Bronchus fibroblast of lung (primary cell): ENCODE results near the genes ATAD3C and GABRD.

GRCh38 chr1:1387681-1388610 is 11.2 kb downstream of the CCNL2 start:
- RAMPAGE, long total RNA = no peak

DNA sequence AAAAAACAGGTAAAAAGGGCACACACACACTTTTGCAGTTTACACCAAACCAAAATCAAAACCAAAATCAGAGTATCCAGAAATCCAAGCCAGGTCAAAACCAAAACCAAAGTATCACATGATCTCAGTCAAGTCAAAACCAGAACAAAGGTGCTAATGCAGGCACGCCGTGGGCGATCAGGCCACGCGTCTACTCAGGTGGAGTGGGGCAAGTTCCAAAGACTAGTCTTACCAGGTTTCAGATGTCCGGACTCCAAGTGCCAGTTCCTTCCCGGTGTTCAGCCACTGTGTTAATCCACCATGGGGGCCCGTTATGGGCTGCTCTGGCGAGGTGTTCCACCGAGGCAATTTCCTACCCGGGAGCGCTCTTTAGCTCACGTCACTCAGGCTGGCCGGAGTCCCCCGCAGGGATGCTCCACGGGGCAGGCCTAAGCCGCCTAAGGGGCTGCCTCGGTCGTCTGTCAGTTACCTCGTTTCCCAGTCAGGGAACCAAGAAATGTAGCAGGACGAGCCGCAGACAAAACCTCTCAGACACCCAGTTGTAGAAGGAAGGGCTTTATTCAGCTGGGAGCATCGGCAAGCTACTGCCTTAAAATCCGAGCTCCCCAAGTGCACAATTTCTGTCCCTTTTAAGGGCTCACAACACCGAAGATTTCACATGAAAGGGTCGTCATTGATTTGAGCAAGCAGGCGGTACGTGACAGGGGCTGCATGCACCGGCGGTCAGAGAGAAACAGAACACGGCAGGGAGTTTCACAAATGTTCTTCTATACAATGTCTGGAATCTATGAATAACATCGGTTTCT is 3.0 kb downstream of the ANKRD65 start:
- RAMPAGE, long total RNA = no peak

DNA sequence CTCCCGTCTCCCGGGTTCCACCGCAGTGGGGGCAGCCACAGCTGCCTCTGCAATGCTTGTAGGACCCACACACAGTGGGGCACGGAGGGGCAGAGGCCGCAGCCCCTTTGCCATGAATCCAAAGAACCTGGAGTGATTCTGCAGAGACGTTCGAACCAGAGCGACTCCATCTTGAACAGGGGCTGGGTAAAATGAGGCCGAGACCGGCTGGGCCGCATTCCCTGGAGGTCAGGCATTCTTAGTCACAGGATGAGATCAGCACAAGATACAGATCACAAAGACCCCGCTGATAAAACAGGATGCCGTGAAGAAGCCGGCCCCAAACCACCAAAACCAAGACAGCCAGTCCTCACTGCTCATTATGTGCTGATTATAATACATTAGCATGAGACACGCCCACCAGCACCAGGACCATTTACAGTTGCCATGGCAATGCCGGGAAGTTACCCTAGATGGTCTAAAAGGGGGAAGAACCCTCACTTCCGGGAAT is 1.6 kb upstream of the ANKRD65 start:
- RAMPAGE, long total RNA = no peak

- RAMPAGE, long total RNA = no peak
These were observed 1.1 kb upstream of the VWA1 start for GRCh38 chr1:1434221-1434912.

DNA sequence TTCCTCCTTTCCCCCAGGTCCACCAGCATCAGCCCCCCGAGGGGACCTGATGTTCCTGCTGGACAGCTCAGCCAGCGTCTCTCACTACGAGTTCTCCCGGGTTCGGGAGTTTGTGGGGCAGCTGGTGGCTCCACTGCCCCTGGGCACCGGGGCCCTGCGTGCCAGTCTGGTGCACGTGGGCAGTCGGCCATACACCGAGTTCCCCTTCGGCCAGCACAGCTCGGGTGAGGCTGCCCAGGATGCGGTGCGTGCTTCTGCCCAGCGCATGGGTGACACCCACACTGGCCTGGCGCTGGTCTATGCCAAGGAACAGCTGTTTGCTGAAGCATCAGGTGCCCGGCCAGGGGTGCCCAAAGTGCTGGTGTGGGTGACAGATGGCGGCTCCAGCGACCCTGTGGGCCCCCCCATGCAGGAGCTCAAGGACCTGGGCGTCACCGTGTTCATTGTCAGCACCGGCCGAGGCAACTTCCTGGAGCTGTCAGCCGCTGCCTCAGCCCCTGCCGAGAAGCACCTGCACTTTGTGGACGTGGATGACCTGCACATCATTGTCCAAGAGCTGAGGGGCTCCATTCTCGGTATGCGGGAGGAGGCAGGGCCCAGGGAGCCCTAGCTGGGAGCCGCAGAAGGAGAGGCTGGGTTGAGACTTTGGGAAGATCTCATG is 1.6 kb downstream of the VWA1 start:
- RAMPAGE, long total RNA = no peak

DNA sequence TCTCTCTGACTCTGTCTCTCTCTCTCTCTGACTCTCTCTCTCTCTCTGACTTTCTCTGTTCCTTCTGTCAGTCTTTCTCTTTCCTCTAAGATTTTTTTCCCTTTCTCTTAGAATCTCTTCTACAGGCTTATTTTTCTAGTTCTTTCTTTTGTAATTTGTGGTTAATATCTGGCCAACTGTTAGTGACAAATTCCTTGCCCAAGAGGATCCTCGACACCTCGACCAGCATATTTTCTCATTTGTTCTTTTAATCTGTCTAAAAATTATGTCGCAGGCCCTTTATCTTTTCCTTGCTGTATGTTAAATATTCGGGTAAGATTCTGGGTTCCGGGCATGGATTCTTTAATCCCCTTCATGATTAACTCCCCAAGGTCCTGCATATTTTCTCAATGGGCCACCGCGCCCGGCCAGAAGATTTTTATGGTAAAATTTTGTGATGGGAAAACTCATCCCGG is at the start of gene ATAD3C:
TSS of gene ATAD3C (plus strand) at position 351 of the 455 bp plus-strand sequence.
- RAMPAGE, long total RNA = no peak

- RAMPAGE, long total RNA = no peak
These were observed 6.5 kb downstream of the ATAD3B start for GRCh38 chr1:1477736-1478863.

DNA sequence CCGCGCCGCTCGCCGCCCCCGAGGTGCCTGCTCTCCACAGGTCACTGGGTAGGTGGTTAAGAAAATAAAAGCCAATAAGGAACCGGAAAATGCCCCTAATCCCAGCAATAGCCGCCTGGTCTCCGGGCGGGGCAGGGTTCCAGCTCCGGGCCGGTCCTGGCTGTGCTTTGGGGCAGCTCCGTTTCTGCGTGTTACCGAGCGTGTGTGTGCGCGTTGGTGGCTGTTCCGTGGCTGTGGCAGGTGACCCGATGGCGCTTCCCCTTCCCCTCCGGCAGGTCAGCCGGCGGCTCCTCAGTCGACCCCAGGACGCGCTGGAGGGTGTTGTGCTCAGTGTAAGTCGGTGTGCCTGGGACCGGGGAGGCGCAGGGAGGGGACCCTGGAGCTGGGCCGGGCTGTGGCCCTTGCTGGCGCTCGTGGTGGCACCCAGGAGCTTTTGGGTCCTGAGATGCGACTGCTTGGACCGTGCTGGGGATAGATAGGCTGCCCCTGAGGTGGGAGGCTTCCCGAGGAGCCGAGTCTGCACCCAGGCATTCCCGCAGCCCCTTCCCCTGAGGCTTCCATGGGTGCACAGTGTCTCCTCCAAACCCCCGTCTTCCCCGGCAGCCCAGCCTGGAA is 11.4 kb downstream of the ATAD3A start:
- RAMPAGE, long total RNA = no peak

GRCh38 chr1:1615623-1616640 is 632 bp downstream of the MIB2 start:
- RAMPAGE, long total RNA = no peak

GRCh38 chr1:1745516-1746657 is 21.7 kb upstream of the CDK11A start:
- RAMPAGE, long total RNA = no peak

GRCh38 chr1:1756149-1757289 is 21.8 kb downstream of the NADK start:
- RAMPAGE, long total RNA = no peak

DNA sequence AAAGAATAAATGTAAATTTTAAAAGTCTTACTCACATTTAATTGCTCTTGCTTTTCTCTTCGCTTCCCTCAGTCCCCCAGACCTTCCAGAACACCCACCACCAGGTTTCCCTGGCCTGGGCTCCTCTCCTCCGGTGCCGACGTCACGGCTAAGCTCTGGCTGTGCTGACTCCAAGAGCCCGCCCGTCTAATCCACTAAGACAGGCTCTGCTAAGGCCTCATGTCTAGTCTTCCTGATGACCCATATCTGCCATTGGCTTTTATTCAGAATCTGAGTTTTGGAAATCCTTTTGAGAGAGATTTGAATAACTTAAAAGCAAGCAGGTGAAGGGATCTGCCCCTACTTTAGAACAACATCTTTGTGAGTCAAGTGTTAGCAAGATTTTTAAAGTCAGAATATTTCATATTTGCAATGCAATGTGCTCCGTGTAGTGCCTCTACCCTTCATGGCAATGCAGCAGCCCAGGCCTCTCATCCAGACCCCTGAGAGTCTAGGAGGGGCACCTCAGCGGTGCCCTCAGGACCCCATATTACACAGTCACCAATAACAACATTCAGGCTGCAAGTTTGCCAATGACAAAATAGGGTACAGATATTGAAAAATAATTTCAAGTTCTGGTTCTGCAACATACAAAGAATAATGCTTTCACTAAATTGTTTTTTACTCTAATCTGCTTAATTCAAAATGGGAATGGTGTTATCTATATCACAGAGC is 54.1 kb upstream of the NADK start:
- RAMPAGE, long total RNA = no peak

DNA sequence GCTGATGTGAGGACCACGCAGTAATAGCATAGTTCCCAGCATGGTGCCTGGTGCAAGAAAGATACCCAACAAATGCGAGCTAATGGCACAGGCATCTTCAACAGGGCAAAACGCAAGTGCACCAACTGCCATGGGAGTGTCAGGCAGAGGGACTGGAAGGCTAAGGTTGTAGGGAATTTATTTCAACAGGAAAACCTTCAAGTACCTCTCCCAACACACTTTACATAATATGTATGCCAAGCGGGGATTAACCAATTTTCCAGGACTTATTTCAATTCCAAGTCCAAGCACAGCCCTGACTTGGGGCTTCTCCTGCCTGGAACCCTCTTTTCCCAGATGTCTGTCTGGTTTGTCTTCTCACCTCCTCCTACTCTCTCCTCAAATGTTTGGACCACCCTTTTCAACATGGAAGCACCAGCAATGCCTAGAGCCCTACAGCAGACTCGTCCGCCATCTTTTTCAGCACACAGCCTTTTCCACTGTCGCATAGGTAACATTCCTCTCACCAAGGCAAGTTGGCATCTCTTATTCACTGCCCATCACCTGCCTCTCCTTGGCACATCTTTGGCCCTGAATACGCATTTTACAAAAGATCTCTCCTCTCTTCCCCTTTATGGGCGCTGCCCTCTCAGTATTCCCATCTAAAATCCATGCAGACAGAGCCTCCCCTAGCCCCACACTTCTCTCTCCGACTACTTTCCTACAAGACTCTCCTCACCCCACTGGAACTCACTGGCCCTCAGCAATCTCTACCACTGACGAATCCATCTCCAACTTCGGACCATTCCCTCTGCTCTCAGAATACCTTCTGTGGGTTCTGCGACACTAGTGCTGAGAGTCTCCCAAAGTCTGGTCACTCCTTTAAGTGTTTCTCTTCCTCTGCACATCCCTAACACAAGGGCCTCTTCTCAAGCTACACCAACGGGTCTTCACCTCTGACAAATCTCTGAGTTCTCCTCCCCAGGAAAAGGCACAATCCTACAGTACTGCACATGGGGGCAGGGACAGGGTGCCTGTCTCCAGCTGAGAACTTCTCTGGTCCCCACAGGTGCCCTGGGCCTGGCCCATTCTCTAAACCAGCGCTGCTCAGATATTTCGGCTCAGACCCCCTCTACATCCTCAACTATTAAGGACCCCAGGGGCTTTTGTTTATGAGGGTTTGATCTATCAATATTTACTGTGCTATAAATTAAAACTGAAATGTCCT is 12.3 kb downstream of the GNB1 start:
- RAMPAGE, long total RNA = no peak

- RAMPAGE, long total RNA = no peak
These were observed 4.0 kb upstream of the TMEM52 start for GRCh38 chr1:1923051-1923487.

DNA sequence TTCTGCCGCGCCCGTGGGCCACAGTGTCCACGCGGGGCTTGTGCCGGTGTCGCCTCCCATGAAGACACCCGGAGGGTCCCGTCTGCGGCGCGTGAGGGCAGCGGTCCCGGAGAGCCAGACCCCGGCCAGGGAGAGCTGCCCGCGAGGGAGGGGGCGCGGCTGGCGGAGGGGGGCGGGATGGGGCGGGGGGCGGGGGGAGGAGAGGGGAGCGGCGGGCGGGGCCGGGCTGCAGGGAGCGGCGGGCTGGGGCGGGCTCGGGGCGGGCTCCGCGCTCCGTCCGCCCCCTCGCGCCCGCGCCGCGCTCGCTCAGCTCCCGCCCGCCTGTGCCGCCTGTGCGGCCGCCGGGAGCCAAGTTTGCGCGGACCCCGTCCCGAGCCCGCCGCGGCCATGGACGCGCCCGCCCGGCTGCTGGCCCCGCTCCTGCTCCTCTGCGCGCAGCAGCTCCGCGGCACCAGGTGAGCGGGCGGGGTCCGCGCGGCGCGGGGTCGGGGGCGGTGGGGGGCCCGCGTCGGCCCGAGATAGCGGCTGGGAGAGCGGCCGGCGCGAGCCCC is at the start of gene GABRD:
TSS of gene GABRD (plus strand) at position 309 of the 551 bp plus-strand sequence.
- RAMPAGE, long total RNA = no peak

DNA sequence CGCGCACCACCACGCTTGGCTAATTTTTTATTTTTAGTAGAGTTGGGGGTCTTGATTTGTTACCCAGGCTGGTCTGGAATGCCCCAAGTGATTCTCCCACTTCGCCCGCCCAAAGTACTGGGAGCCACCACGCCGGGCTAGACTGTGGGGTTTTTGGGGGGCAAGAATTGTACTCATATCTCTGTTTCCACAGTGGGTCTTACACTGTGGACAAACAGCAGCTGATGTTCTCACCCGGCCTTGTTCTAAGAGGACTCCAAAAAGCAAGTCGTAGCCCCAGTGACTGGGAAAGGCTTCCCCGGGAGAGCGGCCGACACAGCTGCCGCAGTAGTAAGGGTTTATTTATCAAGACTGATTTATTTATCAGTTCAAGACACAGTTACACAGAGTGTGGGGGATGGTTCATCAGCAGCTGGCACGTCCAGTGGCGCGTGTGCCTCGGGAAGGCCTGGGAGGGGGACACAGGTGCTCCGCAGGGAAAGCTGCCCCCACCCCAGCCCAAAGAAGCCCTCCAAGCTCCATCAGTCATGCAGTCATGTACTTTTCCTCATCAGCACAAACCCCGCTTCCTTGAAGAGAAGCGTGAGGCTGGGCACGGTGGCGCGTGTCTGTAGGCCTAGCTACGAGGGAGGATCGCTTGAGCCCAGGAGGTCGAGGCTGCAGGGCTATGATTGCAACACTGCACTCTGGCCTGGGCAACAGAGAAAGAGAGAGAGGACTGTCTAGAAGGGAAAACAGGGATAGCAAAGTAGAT is 53.0 kb downstream of the PRKCZ start:
- RAMPAGE, long total RNA = no peak

DNA sequence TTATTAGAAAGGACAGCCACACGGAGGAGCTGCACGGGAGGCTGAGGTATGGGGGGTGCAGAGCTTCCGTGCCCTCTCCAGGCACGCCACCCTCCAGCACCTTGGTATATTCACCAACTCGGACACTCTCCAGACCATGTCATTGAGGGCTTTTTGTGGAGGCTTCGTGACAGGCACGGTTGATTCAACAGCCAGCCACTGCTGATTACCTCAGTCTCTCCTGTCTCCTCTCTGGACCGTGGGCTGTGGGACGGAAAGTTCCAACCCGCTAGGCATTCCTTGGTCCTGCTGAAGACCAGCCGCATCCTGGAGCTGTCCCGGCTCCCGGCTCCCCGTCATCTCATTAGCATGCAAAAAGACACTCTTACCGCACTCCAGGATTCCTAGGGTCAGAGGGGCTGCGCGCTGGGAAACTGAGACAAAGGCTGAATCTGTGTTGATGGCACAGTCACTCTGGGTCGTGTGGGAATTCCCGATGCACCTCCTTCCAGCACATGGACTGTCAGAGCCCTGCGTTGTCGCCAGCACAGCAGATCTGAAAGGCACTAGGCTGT is 65.6 kb downstream of the PRKCZ start:
- RAMPAGE, long total RNA = no peak

GRCh38 chr1:2137717-2138051 is 56.9 kb downstream of the FAAP20 start:
- RAMPAGE, long total RNA = no peak

GRCh38 chr1:2167370-2167609 is 27.3 kb downstream of the FAAP20 start:
- RAMPAGE, long total RNA = no peak

GRCh38 chr1:2204976-2205661 is 10.5 kb upstream of the FAAP20 start:
- RAMPAGE, long total RNA = no peak